Placental pericyte (primary cell): Measurements from ENCODE around the gene LRRK1.

DNA sequence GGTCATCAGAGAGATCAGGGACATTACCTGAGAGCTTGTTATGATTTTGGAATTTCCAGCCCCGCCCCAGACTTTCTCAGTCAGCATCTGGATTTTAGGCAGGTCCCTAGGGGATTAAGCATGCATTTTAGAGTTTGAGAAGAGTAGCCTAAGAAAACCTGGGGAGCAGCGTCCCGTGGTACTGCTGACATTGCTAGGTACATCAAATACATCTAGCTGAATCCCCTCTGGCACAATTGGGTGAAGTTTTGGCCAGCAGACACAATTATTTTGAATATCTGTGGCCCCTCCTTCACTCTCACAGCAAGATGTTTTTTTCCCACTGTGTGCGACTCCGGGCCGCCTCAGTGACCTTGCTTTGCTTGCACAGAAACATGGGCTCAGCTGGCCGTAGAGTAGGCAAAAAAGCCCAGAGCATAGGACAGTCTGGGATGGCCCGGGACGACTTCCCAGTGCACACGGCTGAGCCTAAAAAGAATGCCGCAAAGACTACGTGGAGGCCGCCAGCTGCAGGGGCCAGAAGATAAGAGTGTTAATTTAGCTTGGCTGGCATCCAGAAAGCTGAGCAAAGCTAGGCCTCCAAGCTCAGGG, 58.6 kb upstream of the MEF2A start:
- CAGE, long polyA plus RNA = no peak

GRCh38 chr15:99614057-99615166, 48.6 kb downstream of the MEF2A start:
- CAGE, long polyA plus RNA = no peak

DNA sequence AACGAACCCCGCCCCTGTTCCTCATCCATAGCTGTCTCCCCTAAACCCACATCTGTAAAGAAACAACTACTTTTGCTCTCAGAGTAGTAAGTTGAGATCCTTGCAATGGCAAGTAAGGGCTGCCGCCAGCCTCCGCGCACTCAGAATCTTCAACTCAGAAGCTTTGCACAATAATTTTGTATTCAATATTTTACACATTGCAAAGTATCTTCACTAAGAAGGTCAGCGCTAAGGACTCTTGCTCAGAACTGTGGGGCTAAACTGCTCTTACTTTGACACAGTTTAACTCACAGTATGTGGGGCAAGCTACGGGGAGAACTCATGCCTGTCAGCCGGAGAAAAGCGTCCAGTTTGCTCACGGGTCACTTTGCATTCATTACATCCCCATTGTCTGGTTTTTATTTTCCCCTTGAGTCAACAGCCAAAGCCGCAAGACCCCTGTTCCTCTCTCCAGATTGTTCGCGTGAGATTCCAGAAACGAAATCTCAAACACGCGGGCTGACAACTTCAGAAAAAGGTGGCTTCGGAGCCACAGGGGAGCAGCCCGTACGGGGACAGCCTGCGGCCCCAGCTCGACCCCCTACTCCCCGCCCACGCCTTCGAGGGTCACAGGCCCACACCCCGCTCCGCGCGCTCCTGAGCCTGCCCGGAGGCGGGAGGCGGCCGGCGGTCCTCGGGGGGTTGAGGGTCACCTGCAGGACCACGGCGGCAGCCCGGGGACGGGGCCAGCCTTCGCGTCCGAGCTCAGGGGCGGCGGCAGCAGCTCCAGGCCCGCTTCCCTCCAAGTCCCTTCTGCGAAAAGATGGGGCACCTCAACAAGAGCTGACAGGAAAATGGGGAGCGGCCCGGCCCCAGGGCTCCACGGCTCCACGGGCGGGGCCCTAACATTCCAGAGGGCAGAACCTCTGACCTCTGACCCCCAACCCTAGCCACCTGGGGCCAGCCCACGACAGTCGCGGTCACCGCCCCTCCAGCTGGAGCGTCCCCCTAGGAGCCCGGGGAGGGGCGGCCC, 694 bp downstream of the LYSMD4 start:
- CAGE, long polyA plus RNA = no peak

DNA sequence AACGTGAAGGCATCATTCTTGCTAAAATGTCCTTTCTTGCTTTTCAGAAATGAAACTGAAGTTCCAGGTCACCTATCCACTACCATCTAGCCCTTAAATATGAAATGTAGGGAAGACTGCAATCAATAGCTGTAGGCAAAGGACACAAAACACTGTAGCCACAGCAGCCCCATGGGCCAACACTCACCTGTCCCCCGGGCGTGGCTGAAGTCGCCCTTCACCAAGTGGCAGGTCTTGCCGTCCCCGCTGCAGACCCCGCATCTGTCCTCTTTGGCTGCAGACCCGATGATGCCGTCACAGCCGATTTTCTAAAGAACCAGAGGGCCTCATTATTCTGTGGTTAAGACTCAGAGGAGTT, 245.6 kb downstream of the ADAMTS17 start:
- CAGE, long polyA plus RNA = no peak

DNA sequence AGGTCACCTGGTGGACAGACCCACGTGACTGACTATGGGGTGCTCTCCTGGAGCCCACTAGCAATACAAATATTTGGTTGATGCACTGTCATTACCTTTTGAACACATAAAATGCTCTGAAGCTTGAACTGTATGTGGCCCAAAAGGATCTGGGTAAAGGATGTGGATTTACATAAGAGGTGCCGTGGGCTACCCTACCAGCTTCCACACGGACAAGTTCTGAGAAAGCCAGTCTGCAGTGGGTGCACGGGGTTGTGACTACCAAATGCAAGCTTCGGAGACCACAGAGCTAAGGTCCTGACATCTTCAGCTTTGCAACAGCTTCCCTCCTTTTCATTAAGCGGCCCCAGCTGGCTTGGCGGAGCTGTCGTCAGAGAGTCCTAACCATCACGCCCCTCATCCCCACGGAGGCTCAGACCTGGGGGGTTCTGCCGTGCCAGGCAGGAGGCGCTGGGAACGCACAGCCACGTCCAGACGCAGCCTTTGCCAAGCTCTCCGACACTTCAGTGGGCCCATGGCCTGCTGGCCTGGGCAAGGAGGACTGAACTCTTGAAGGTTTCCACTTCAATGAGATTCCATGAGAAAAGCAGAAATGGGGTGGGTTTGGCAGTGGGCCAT, 228.3 kb downstream of the ADAMTS17 start:
- CAGE, long polyA plus RNA = no peak

- CAGE, long polyA plus RNA = no peak
These were observed 156.1 kb downstream of the ADAMTS17 start for GRCh38 chr15:100185629-100186166.

DNA sequence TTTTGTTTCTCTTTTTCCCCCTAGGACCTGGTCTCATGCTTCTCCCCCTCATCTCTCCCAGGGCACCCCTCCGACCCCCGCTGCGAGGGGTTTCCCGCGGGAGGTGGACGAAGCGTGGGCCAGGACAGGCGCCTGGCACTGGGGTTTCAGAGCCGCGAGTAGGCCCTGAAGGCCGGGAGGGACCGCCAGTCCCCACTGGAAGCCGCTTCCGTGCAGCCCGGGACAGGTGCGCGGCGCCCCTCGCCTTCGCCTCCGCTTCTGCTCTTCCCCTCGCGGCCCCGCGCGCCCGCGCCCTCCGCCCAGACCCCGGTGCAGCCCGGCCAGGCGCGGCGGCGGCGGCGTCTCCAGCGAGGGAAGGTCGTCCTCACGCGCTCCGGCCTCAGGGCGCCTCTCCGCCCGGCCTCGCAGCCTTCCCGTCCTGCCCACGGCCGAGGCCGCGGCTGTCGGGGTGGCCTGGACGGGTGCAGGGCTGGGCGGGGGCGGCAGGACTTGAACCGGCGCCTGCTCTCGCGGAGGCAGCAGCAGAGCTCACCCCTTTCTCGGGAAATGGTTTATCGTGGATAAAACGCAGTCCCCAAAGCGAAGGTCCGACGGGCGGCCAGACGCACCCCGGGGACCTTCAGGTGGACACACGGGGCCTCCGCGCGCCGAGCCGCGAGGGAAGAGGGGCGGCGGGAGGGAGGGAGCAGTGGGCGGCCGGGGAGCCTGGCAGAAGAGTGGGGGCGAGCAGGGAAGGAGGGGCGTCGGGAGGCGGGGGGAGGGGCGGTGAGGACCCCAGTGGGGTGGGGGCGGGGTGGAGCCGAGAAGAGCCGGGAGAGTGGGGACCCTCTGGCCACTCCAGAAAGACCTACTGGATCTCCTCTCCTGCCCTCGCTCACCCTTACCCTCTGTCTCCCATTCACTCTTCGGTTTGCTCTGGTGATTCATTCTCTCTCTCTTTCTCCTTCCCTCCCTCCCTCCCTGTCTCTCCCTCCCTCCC, 31.7 kb upstream of the ADAMTS17 start:
- CAGE, long polyA plus RNA = no peak

DNA sequence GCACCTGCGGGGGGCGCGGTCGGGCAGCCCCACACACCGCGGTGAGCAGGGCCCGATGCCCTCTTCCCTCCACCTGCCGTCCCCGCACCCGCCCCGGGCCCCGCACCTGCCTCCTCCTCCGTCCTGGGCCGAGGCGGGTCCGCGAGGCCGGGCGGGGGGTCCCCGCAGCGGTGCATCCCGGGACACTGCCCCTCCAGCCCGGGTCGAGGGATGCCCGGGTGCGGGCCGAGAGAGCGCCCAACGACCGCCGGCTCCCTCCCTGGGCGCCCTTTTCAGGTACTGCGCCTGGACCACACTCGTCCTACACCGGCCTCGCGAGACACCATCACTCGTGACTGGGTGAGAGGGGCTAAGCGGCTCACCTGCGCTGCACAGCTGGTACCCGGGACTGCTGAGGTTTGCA, 15.8 kb upstream of the CERS3 start:
- CAGE, long polyA plus RNA = no peak

DNA sequence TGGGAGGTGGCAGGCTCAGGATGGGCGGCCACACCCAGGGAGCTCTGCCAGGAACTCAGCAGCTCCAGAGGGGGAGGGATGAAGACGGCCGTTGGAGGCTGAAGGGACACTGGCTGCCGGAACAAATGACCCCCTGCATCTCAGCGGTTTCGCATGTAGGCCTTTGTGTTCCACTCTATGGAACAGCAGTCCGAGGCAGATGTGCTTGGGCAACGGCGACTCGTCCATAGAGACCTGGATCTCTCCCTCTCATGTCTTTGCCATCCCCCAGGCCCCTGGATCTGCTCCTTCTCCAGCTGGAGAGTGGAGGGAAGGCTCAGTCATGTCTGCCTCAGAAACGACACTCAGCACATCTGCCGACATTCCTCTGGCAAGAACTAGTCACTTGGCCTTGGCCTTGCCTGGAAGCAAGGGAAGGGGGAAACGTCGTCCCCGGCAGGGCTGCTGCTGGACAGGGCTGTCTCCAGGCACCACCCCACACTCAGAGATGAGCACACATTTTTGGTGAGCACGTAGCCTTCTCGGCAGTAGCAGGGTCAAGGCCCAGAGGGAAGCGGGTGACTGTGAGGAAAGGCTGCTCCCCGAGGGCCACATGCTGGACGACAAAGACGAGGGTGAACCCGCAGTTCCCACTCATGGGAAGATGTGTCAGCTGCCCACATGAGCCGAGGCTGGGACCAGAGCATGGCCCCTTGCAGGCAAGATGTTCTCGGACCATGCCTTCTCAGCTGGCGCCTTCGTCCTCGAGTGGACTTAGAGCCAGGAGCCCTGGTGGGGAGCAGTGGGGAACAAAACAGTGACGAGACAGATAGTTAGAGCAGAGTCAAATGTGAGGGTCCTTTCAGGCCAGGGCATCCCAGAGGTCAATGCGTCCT, 83.9 kb downstream of the ASB7 start:
- CAGE, long polyA plus RNA = no peak

GRCh38 chr15:100918757-100919656, at the start of gene LRRK1:
Gene LRRK1 (plus strand): TSS chr15:100919357.
- CAGE, long polyA plus RNA = no peak

- CAGE, long polyA plus RNA = no peak
These were observed 166.0 kb downstream of the CHSY1 start for GRCh38 chr15:101085811-101086300.

- CAGE, long polyA plus RNA = no peak
These were observed 165.4 kb downstream of the CHSY1 start for GRCh38 chr15:101086301-101086933.

DNA sequence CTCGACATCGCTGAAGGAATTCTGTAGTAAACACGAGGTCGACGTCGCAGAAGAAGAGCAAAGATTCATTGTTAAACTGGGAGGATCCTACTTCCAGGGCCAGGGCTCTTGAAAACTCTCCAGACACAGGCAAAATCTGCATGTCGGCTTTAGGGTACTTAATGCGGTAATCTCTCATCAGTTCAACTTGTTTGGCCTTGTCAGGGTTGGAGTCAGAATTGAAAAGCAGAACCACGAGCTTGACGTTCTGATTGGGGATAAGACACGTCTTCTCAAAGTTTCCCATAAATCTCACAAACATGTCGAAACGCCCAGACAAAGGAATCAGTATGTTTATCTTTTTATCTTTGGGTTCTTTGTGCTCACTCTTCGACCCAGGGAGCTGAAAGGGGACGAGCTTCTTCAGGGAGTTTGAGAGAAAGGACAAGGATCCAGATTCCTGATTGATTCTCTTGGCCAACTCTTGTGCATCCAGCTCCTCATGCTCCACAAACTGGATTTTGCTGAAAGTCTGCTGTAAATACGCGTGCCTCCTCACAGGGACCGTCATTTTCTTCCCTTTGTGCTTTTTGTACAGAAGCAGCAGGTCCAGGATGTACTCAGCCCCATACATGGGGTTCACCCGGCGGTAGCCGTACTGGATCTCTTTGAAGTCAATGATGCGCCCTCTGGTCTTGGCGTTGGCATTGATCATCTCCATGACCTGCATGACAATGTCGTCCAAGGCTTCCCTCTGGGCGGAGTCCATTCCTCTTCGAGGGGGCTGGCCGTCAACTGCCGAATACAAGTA, 73.8 kb downstream of the CHSY1 start:
- CAGE, long polyA plus RNA = no peak

GRCh38 chr15:101187474-101188373, 64.1 kb downstream of the CHSY1 start:
- CAGE, long polyA plus RNA = no peak

GRCh38 chr15:101274850-101275113, 2.5 kb downstream of the SELENOS start:
- CAGE, long polyA plus RNA = no peak

GRCh38 chr15:101285552-101286099, 8.3 kb upstream of the SELENOS start:
- CAGE, long polyA plus RNA = no peak

GRCh38 chr15:101299224-101299479, 4.1 kb upstream of the SNRPA1 start:
- CAGE, long polyA plus RNA = no peak

DNA sequence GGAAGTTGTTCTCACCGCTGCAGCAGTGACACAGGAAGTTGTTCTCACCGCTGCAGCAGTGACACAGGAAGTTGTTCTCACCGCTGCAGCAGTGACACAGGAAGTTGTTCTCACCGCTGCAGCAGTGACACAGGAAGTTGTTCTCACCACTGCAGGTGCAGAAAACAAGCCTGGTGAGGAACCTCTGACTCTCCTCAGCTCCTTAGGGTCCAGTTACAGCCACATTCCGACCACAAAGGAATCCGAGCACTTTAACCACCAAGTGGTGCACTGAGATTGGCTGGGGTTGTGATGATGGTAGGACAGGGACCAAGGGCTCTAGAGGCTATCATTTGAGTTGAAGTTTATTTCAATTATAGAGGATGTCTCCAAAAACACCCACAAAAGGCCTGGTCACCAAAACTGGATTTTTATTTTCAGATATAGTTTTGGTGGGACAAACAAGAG, 39.3 kb upstream of the SNRPA1 start:
- CAGE, long polyA plus RNA = no peak

DNA sequence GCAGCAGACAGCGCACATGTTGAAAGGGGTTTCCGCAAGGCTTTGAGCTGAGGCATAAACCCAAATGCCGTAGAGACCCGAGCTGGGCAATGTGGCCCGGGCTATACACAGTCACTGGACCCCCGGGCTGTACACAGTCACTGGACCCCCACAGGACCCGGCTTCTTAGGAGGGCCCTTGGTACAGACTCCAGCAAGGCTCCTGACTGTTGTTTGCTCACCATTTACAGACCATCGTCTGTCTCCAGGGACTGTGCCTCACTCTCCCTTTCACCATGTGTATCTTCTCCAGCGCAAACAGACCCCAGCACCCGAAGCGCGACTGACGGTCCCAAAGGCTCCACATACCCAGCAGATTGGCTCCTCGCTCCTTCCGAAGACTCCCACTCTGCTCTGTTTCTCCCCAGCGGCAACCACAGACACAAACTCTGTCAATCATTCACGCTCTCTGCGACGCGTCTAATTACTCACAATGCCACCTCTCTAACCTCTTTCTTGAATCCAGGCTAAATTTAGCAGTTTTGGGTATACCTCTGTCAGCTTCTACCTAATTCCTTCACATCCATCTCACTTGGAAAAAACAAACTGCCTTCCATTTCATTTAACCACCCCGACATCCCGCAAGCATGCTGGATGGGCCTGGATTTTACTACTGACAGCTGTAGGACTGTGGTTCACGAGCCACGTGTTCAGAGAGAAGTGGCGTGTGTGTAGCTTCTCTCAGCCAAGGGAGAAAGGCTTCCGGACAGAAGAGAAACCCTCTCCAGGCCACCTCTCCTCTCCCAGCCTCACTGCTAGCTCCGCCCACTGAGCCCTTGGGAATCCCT, 31.0 kb downstream of the PCSK6 start:
- CAGE, long polyA plus RNA = no peak

GRCh38 chr15:101459142-101459859, 30.2 kb downstream of the PCSK6 start:
- CAGE, long polyA plus RNA = no peak